ENCODE data around the genes RNF133, RNF148 and TAS2R16.

GRCh38 chr7:116630780-116631304 lies 41.2 kb upstream of the MET start:
- RRBS = no CpG with 5 or more reads among the region's 10 CpGs

GRCh38 chr7:116723925-116724684 lies 52.1 kb downstream of the MET start:
- RRBS = no CpG with 5 or more reads among the region's 33 CpGs

DNA sequence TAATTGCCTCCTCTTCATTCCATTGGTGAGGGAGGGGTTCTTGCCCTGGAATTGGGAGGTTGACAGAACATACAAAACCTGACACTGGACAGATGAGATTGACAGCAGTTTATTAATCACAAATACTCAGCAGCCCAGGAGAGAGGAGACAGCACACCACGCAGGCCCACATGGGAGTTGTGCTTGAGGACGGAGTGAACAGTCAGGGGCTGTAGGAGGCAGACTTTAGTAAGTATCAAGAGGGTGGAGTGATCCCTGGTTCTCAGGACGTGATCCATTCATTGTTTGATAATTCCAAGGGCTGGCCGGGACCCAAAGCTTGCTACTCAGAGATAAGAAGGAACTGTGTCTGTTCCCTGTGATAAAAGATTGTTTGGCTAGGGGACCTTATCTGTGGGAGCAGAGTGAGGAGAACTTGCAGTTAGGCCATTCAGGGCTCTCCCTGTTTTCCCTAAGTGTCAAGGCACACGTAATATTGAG lies 14.3 kb downstream of the CAPZA2 start:
- RRBS = no CpG with 5 or more reads among the region's 5 CpGs

- RRBS = no CpG with 5 or more reads among the region's 2 CpGs
These were observed 1.2 kb downstream of the CFTR start for GRCh38 chr7:117481084-117481315.

- RRBS = no CpG with 5 or more reads among the region's 18 CpGs
These were observed 1.3 kb downstream of the CTTNBP2 start for GRCh38 chr7:117871722-117872537.

DNA sequence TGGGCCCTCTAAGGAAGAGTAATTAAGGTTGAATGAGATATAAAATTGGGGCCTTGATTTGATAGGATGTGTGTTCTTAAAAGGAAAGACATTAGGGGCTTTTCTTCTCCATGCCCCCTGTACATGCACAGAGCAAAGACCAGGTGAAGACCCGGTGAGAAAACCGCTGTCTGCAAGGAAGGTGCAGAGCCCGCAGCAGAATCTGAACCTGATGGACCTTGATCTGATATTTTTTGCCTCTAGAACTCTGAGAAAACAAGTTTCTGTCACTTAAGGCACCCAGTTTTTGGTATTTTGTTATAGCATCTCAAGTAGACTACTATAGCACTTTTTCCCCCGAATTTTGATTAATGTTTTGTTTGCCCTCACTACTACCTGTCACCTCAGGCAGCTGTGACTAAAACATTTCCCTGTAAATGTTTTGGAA lies 577.0 kb upstream of the KCND2 start:
- RRBS = no CpG with 5 or more reads among the region's 4 CpGs

DNA sequence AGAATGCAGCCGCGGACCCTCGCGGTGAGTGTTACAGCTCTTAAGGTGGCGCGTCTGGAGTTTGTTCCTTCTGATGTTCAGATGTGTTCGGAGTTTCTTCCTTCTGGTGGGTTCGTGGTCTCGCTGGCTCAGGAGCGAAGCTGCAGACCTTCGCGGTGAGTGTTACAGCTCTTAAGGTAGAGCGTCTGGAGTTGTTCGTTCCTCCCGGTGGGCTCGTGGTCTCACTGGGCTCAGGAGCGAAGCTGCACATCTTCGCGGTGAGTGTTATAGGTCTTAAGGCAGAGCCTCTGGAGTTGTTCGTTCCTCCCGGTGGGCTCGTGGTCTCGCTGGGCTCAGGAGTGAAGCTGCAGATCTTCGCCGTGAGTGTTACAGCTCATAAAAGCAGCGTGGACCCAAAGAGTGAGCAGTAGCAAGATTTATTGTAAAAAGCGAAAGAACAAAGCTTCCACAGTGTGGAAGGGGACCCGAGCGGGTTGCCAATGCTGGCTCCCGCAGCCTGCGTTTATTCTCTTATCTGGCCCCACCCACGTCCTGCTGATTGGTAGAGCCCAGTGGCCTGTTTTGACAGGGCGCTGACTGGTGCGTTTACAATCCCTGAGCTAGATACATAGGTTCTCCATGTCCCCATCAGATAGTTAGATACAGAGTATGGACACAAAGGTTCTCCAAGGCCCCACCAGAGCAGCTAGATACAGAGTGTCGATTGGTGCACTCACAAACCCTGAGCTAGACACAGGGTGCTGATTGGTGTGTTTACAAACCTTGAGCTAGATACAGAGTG lies 322.4 kb upstream of the KCND2 start:
- RRBS = no CpG with 5 or more reads among the region's 35 CpGs

DNA sequence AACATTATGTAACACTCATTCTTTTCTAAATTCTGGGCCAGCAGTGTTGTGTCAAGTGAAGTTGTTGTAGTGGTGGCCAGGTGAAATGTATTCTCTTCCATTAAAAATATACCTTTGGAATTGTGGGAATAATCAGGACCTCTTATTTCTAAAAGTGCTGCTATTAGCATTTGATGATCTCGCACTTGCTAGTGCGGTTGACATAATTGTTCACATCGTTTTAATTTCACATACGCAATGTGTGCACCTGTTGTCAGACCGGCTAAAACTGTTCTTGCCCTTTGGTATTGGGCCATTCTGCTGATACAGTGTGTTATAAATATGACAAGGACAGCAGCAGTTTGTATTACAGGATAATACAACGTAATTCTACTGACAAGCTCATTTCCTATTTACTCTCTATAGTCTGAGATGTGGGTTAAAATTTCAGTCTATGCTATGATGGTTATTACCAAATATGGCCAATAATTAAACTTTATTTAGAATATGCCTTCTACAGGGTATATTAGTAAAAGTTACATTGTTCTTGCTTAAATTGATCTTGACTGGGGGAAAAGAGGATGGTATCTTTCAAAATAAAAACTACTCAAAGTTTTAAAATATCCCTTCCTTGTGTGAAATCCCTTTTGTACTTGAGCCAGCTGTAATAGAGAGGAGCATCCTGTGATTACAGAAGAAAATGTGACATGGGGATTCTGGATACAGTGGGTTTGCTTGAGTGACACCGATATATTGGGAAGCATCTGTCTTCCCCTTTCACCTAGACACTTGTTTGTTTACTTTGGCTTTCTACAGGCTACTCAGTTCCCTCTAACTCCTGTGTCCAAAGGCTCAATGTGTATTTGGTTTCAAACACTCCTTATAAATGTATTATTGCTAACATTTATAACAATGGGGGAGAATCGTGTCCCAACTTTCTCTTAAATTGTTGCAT lies 24.1 kb downstream of the CPED1 start:
- RRBS = no CpG with 5 or more reads among the region's 8 CpGs

GRCh38 chr7:121027707-121028760 lies 39.5 kb downstream of the CPED1 start:
- RRBS = no CpG with 5 or more reads among the region's 10 CpGs

DNA sequence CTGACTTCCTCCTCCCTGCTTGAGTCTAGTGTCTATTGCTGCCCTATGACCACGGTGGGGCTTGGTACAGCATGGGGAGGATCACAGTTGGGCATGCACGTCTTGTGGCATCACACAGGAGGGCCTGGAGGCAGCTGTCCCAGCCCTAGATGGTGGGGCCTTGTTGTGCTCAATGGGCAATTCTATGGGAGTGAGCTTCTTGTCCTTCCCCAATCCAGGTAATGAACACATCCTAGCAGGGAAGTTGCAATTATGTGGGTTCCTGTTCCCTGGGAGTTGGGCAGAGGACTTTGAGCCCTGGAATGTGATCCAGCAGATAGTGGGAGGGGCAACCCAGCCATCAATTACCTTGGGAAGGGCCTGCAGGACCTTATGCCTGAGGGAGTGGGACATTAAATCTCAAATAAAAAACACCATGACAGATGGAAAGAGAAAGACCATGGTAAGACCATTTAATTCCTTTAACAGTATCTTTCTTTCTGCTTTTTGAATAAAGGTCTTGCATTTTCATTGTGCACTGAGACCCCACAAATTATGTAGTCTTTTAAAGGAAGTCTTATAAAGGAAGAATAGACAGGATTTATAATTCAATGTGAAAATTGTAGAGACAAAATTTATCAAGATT lies 11.0 kb upstream of the FAM3C start:
- RRBS = no CpG with 5 or more reads among the region's 2 CpGs

- RRBS = no CpG with 5 or more reads among the region's 10 CpGs
These were observed 224.8 kb upstream of the FAM3C start for GRCh38 chr7:121620796-121621345.

GRCh38 chr7:122305325-122306517 lies 1.2 kb upstream of the FEZF1 start:
- RRBS = 66% methylated on average over 35 of the region's 83 CpGs

DNA sequence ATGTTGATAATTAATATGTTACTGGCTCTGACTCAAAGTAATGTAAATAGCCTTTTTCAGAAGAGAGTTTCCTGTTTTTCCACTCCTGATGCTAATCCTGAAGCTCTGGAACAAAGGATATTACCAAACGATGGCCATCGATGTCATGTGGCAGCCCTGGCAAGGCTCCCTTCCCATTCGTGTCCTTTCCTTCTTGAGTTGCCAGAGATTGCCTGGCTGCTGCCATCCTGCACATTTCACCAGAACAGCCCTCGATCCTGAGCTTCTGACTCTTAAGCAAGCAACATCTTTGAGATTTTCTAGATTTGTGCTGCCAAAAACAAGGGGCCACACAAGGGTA lies 46.0 kb downstream of the RNF133 start:
- RRBS = no CpG with 5 or more reads among the region's 4 CpGs

DNA sequence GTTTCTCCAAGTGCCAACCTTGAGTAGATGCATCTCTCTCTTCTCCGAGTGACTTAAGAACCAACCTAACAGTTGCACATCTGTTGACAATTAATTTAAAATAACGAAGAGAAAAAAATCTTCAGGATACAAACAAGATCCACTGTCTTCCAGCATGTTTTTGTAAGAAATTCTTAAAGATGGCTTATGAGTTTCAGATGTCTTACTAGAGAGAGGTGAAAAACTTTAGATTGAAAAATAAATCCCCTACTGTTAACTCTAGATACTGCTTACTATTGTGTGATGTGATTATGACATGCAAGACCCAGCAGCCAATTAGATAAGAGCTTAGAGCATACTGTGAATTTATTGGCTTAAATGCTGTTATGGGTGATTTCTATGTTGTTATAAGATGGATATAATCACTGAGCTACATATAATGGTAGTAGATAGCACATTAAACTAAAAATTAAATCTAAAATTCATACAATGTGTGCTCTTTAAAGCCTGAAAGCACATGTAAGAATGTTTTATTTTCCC lies at the start of gene RNF133:
TSS of gene RNF133 (minus strand) at position 232 of the 519 bp plus-strand sequence.
- RRBS = no CpG with 5 or more reads among the region's 2 CpGs

DNA sequence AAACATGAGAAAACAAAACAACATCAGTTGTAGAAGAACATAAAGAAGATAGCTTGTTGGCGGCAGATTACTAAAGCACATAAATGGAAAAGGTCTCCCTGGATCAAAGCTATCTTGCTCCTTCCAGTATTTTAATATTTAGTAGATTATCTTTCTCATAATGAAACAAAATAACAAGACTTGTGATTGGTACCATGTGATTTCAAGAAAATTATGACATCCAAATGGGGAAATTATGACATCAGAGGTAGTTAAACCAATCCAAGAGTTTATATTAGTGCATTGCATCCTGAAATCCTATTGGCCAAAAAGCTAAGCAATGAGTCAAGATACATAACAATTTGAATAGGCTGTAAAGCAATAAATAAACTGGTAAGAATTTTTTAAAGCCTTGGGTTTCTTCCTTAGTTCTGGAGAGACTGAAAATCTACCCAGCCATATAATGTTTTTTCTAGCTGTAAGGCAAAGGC lies at the start of gene RNF148:
TSS of gene RNF148 (minus strand) at position 148 of the 470 bp plus-strand sequence.
- RRBS = no CpG with 5 or more reads among the region's 1 CpG

- RRBS = no CpG with 5 or more reads among the region's 1 CpG
These were observed 57.5 kb downstream of the CADPS2 start for GRCh38 chr7:122828662-122829339.

- RRBS = no CpG with 5 or more reads among the region's 1 CpG
These were observed at the start of gene TAS2R16 for GRCh38 chr7:122995543-122996090. TAS2R16 (minus strand) TSS chr7:122995700.

DNA sequence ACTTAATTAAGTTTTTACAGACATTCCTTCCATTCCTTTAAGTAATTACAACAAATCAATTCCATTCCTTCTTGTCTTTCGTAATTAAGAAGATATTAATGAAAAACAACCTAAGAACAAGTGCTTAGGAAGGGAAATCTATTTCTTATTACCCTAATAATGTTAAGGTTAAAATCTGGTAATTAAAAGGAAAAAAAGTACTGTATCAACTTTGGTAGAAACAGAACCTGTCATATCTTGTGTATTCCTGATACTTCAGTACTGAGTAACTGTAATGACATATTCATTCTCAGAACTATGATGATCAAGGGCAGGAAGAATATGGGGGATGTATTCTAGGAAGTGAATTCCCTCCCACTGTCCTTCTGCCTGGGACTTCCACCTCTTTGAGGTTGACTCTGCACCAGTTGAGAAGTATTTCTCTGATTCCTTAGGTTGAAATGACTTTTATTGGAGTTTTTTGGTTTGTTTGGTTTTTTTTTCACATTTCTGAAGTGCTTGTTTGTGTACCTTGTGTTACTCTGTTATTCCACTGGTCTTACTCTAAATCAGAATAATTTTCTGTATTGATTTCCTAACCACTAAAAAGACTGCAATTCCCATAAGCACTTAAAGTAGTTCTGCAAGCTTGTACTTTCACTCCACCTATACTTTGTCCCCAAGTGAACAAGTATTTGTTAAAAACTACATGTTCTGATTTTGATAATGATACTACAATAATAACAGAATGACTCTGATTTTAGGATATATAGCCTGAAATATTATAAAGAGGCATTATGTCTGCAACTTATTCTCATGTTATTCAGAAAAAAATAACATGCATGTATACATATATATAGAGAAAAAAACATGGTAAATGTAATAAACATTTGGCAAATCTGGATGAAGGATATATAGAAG lies 36.9 kb downstream of the WASL start:
- RRBS = no CpG with 5 or more reads among the region's 1 CpG

DNA sequence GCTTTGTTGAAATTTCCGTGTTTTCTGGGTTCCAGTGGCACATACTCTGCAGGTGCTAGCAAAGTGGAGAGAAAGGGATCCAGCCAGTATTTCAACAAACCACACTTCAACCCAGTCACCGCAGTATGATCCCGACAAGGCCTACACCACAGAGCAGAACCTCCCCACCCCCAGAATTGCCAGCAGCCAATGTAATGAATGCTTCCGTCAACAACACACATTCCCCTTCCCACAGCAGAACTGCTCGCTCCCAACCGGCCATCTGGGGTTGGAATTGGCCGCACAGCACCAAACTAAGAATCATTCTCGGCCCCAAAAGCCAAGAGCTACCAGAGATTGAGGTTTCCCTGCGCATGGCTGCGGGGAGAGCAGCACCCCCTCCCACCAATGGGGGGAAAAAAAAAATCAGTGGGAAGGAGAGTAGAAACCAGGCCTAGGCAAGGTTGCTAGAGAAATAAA lies 1.2 kb downstream of the WASL start:
- RRBS = no CpG with 5 or more reads among the region's 10 CpGs

GRCh38 chr7:124762676-124763302 lies 2.8 kb downstream of the GPR37 start:
- RRBS = no CpG with 5 or more reads among the region's 4 CpGs

All from T47D (cell line).